GM12891 (cell line): Measurements from ENCODE around the genes ZNF229, CEACAM20 and RELB.

DNA sequence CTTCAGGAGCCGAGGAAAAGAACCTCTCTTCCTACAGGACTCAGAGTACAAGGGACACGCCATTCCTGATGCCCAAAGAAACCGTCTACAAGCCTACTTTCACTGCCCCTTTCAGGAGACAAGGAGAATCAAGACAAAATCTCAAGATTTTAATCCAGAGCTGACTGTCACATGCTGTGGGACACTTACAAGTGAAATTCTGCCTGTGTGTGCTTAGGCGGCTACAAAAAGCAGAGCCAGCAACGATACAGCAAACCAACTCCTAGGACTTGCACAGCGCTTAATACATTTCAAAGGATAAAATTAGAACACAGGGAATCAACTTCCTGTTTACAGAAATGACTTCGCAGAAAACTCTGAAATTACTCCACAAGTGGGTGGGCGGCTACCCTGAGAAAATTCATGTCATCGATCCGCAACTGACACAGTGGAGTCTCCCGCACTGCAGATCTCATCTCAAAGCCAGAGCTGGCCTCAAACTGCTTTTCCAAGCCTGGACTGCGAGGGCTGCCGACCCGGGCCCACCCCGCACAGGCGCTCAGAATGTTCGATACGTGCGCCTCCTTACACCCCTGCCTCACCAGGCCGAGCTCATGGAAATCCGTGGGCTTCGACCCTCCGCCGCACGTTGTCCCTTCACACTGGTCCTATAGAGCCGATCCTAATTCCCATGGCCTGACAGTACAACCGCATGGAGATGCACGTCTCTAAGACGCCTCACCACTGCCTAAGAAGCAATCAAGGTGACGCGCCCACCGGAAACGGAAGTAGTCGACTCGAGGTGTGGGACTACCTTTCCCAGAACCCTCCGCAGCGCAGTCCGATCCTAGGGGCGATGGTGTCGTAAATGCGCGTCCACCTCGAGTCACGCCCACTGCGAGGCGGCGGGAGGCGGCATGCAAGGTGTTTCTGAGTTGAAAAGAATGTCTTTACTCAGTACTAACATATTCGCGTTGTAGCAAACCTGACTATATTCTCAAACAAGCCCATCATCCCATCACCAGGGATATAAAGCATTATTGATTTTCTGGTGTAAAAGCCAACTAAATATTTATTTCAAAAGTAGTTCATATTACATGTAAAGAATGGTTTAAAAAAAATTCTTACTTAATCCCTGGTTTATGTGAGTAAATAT is at the start of gene ZNF229:
Gene ZNF229, minus strand, starts transcription at position 745 of the 1,135 bp plus-strand sequence.
- RRBS: no CpG with 5 or more reads among the region's 50 CpGs

GRCh38 chr19:44529508-44529764 is at the start of gene CEACAM20:
TSS of gene CEACAM20 (minus strand) at chr19:44529675.
- RRBS: 80% methylated on average over 2 of the region's 5 CpGs

DNA sequence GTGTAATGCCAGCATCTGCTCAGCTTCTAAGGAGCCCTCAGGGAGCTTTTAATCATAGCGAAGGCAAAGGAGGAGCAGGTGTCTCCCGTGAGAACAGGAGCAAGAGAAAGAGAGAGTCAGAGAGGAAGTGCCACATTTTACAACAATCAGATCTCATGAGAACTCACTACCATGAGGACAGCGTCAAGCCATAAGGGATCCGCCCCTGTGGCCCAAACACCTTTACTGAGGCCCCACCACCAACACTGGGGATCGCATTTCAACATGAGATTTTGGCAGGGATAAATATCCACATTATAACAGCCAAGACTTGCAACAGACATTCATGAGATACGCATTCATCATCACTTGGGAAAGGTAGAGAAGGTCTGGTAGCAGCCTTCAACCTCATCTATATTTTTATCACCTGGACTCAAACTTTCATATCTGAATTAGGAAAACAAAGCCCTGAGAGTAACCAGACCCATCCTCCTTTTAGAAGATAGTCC is 5.7 kb downstream of the IGSF23 start:
- RRBS: no CpG with 5 or more reads among the region's 6 CpGs

GRCh38 chr19:44671563-44672157 is 378 bp downstream of the CEACAM19 start:
- RRBS: no CpG with 5 or more reads among the region's 4 CpGs

GRCh38 chr19:44735093-44735364 is 13.5 kb upstream of the BCL3 start:
- RRBS: no CpG with 5 or more reads among the region's 3 CpGs

- RRBS: no CpG with 5 or more reads among the region's 10 CpGs
Observed at GRCh38 chr19:44745329-44745977, 3.1 kb upstream of the BCL3 start.

GRCh38 chr19:44747631-44748359 is 713 bp upstream of the BCL3 start:
- RRBS: no CpG with 5 or more reads among the region's 31 CpGs

DNA sequence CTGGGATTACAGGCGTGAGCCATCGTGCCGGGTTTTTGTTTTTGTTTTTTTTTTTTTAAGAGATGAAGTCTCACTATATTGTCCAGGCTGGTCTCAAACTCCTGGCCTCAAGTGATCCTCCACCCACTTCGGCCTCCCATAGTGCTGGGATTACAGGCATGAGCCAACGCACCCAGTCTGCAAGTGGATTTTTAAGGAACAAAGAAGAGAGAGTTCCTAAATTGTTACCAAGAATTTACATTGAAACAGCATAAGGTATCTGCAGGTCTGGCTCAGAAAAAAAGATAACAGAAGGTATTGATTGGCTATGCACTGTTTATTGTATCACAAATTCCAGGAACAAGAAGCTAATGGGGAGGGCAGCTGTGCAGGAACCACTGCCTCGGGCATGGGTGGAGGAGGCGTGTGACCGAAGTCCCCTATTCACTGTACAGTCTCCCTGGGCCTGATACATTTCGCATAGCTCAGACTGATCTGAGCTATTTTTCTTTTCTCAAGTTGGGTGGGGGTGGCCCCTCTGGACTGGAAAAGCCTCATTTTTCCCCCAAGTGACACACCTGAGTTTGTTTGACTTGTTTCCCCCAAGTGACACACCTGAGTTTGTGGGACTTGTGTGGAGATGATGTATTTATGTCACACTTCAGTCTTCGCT is 11.7 kb downstream of the NECTIN2 start:
- RRBS: no CpG with 5 or more reads among the region's 10 CpGs

GRCh38 chr19:44879822-44880402 is 11.1 kb upstream of the TOMM40 start:
- RRBS: no CpG with 5 or more reads among the region's 16 CpGs

- RRBS: 1% methylated on average over 31 of the region's 80 CpGs
Observed at GRCh38 chr19:45001119-45001789, at the start of gene RELB. TSS of gene RELB (plus strand) at chr19:45001464.

DNA sequence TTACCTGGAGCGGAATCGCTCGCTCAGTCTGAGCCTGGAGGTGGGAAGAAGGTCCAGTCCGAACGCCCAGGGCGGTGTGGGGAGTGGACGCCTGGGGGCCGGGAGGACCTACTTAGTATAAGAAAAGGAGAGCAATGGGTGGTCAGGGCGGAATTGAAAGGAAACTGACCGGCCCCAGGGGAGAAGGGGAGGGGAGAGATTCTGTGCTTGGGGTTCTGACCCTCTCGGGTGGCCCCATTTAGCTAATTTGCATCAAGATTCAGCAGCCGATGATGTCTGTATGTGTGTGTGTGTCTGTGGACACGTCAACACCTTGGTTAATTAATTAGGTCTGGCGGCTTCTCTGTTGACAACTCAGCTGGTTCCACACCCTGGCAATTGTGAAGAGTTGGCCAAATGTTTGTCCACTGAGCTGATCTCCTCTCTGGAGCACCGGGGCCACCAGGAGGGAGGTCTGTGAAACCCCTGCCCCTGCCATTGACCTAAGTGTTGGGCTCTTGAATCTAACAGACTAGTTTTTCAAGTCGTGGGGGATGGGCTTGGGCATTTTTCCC is 595 bp downstream of the GEMIN7 start:
- RRBS: 7% methylated on average over 3 of the region's 16 CpGs

DNA sequence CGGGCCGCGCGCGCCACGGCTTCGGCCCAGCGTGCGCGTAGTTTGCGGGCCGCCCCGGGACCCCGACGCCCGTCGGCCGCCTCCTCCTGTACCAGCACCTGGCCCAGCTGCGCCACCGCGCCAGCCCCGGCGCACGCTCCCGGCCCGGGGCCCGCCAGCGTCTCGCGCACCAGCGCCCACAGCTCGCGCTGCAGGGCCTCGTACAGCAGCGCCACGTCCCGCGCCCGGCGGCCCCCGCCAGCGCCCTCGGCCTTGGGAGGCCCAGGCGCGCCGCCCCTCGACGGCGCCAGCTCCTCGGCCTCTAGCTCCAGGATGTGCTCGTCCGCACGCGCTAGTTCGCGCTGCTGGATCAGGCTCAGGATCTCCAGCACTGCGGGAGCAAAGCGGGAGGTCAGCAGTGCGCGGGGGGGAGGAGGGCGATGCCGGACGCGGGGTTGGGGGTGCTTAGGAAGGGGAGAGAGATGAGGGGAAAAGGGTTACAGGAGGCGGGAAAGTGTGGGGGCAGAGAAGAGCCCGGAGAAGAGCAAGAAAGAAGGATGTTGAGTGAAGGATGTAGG is 10.7 kb downstream of the EXOC3L2 start:
- RRBS: 67% methylated on average over 31 of the region's 66 CpGs

DNA sequence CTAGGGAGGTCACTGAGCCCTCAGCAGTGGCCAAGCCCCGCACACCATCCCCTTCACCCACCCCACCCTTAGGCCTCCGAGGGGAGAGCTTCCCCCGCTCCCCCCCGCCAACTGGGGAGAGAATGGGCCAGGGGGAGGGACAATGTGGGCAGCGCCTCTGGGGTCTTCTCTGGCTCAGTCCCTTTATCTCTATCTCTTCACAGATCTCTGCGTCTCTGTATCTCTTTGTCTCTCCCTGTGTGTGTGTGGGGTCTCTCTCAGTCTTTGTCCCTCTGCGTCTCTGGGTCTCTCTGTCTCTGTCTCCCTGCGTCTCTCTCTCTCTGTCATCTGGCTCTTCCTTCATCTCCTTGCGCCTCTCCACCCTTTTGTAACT is 472 bp upstream of the MARK4 start:
- RRBS: no CpG with 5 or more reads among the region's 9 CpGs

DNA sequence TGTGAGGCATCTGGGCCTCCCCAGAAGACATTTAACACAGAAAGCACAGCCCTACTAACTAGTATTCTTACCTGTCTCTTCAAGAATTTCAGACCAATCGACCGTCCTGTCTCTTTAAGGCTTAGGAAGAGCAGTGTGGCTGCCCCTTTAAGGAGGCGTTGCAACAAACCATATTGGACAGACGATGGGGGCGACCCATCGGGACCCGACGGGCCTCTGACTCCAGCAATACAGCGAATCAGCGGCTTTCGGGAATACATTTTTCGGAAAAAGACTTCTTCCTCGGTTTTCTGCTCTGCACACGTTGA is 269 bp upstream of the POLR1G start:
- RRBS: no CpG with 5 or more reads among the region's 14 CpGs

DNA sequence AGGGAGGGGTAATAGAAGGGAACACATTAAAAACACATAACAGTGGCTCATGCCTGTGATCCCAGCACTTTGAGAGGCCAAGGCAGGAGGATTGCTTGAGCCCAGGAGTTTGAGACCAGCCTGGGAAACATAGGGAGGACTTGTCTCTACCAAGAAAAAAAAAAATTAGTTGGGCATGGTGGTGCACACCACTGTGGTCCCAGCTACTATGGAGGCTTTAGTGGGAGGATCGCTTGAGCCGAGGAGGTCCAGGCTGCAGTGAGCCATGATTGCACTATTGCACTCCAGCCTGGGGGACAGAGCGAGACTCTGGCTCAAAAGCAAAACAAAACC is 4.1 kb downstream of the FOSB start:
- RRBS: no CpG with 5 or more reads among the region's 3 CpGs

GRCh38 chr19:45523230-45523417 is 15.8 kb downstream of the VASP start:
- RRBS: no CpG with 5 or more reads among the region's 4 CpGs

GRCh38 chr19:45732814-45733240 is 412 bp upstream of the MEIOSIN start:
- RRBS: no CpG with 5 or more reads among the region's 22 CpGs

DNA sequence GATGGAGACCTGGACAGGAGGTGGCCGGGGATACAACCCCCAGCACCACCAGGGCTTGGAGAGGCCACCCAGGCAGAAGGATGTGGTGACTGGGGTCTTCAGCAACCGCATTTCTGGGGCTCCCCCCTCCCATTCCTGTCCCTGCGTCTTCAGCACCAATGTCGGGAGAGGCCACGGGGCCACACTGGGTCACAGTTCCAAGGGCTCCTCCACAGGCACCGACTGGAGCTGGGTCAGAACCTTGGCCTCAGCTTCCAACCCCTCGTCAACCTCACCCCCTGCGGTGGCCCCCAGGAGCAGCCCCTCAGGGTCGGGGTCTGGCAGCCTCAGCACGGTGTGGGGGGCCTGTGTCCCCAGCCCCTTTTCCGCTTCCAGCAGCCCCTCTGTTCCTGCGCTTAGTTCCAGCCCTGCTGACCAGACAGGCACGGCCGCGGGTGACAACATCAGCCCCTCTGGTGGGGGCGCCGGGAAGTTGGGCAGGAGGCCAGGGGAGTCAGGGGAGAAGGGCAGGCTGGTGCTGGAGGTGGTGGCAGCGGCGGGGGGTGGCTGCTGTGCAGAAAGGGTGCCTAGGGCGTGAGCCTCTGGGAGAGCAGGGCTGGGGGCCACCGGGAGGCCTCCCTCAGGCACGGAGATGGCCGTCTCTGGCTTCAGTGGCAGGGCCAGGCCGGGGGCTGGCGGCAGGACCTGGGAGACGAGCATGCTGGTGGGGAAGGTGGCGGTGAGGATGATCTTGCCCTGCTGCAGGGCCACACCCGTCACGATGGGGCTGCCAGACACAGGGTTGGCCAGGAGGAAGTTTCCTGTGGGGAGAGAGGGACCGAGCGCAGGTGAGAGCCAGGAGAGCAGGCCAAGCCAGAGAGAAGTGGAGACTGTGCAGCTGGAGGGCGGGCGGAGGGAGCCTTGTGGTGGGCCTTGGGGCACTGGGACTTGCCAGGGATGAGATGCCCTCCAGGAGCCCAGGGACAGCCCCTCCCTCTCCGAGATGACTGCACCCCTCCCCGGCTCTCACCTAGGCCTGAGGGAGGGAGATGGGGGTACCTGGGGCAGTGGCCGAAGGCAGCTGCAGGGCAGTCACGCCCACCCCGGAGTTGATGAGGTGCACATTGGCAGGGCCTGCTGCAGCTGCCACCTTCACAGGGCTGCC is 3.4 kb downstream of the SIX5 start:
- RRBS: 92% methylated on average over 8 of the region's 38 CpGs

- RRBS: 16% methylated on average over 10 of the region's 24 CpGs
Observed at GRCh38 chr19:45815768-45816235, 694 bp upstream of the RSPH6A start.

GRCh38 chr19:45831262-45831598 is 16.1 kb upstream of the RSPH6A start:
- RRBS: no CpG with 5 or more reads among the region's 11 CpGs